MCF 10A (cell line): ENCODE measurements around the genes RPP21 and PRR3.

- PRO-cap, result no peak
- RRBS, result no CpG with 5 or more reads among the region's 6 CpGs
These were observed 2.5 kb upstream of the RPP21 start for GRCh38 chr6:30342274-30343011.

DNA sequence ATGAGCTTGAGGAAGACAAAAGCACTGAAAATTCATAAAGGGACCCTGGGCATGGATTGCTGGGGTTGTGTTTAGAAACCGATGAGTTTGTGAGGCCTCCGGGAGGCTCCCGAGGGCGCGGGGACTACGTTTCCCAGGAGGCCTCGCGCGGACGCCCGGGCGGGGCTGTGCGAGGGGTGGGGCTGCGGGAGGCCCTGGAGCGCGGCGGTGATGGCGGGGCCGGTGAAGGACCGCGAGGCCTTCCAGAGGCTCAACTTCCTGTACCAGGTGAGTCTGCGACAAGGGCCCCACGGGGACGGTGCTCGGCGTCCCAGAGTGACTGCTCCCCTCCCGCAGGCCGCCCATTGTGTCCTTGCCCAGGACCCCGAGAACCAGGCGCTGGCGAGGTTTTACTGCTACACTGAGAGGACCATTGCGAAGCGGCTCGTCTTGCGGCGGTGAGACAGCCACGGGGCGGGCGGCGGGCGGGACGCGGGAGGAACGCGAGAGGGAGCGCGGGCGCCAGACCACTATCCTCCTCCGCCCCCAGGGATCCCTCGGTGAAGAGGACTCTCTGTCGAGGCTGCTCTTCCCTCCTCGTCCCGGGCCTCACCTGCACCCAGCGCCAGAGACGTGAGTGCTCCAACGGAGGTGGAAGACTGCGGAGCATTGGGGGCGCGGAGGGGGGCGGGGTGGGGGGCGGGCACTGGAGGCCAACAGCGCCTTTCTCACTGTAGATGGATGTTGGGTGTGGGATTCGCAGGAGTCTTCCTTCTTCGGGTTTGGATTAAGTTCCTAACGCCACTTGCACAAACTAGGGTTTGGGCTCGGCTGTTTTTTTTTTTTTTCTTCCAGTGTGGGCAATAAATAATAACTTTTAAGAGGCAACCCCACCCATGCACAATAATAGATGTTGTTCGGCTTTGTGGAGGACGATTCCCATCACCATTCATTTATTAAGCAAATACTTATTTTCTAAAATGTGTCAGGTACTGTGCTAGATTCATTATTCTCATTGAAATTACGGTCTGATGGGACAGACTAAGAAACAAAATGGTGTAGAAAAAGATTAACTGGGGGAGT, at the start of gene RPP21:
TSS of gene RPP21 (plus strand) at position 195 of the 1,062 bp plus-strand sequence.
- PRO-cap, result bidirectional peak, plus-strand start at position 195 of the sequence, minus-strand start at position 103 of the sequence; bidirectional peak, plus-strand start at position 440 of the sequence, minus-strand start at position 453 of the sequence; bidirectional peak, plus-strand start at position 607 of the sequence, minus-strand start at position 601 of the sequence
- RRBS, result under 1% methylated on average over 18 of the region's 69 CpGs

GRCh38 chr6:30546428-30547564, 9.5 kb downstream of the GNL1 start:
- PRO-cap, result no peak
- RRBS, result no CpG with 5 or more reads among the region's 21 CpGs

- PRO-cap, result bidirectional peak, plus-strand start at chr6:30557304, minus-strand start at chr6:30557231; bidirectional peak, plus-strand start at chr6:30557614, minus-strand start at chr6:30557661
- RRBS, result under 1% methylated on average over 4 of the region's 37 CpGs
These were observed at the start of gene PRR3 for GRCh38 chr6:30557164-30558163. Gene PRR3 (plus strand): TSS chr6:30557295.

- PRO-cap, result no peak
- RRBS, result no CpG with 5 or more reads among the region's 2 CpGs
These were observed 19.7 kb downstream of the ABCF1 start for GRCh38 chr6:30590844-30591400.

DNA sequence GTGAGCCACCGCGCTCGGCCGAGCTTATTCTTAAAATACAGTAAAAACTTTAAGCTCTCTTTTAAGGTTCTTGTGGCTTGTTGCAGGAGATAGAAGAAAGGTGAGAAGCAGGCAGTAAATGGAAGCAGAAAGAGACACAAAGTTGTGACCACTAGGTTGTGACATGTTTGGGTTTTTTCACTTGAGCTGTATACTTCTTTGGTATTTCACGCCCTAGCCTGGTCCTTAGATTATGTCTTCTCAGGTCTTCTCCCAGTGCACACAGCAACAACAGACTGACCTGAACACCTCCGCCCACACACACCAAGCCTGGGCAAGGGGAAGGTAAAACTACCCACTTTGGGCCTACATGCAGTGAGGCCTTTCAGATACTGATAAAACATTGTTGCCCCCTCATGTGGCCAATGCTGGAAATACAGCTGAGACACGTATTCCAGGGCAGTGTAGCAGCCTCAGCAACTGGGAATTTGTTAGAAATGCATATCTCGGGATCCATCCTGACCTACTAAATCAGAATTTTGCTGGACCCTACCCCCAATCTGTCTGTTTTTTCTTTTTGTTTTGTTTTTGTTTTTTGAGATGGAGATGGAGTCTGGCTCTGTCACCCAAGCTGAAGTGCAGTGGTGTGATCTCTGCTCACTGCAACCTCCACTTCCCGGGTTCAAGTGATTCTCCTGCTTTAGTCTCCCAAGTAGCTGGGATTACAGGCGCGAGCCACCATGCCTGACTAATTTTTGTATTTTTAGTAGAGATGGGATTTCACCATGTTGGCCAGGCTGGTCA, 19.7 kb downstream of the PPP1R10 start:
- PRO-cap, result bidirectional peak, plus-strand start at position 301 of the sequence, minus-strand start at position 229 of the sequence; bidirectional peak, plus-strand start at position 569 of the sequence, minus-strand start at position 548 of the sequence
- RRBS, result no CpG with 5 or more reads among the region's 11 CpGs

- PRO-cap, result no peak
- RRBS, result 3% methylated on average over 7 of the region's 22 CpGs
These were observed 1.8 kb downstream of the PPP1R18 start for GRCh38 chr6:30684309-30685305.

- PRO-cap, result no peak
- RRBS, result 8% methylated on average over 16 of the region's 32 CpGs
These were observed 831 bp downstream of the PPP1R18 start for GRCh38 chr6:30685306-30686322.

DNA sequence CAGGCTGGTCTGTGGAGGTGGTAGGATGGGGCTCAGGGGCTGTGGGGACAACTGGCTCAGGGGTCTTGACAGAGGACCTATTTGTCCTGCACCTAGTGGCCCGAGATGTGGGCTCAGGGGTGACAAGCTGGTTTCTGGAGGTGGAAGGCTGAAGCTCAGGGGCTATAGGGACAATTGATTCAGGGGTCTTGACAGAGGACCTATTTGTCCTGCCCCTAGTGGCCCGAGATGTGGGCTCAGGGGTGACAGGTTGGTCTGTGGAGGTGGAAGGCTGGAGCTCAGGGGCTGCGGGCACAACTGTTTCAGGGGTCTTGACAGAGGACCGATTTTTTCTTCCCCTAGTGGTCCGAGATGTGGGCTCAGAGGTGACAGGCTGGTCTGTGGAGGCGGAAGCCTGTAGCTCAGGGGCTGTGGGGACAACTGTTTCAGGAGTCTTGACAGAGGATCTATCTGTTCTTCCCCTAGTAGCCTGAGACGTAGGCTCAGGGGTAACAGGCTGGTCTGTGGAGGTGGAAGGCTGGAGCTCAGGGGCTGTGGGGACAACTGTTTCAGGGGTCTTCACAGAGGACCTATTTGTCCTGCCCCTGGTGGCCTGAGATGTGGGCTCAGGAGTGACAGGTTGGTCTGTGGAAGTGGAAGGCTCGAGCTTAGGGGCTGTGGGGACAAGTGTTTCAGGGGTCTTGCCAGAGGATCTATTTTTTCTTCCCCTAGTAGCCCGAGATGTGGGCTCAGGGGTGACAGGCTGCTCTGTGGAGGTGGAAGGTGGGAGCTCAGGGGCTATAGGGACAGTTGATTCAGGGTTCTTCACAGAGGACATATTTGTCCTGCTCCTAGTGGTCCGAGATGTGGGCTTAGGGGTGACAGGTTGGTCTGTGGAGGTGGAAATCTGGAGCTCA, 12.5 kb downstream of the MDC1 start:
- PRO-cap, result no peak
- RRBS, result no CpG with 5 or more reads among the region's 10 CpGs

DNA sequence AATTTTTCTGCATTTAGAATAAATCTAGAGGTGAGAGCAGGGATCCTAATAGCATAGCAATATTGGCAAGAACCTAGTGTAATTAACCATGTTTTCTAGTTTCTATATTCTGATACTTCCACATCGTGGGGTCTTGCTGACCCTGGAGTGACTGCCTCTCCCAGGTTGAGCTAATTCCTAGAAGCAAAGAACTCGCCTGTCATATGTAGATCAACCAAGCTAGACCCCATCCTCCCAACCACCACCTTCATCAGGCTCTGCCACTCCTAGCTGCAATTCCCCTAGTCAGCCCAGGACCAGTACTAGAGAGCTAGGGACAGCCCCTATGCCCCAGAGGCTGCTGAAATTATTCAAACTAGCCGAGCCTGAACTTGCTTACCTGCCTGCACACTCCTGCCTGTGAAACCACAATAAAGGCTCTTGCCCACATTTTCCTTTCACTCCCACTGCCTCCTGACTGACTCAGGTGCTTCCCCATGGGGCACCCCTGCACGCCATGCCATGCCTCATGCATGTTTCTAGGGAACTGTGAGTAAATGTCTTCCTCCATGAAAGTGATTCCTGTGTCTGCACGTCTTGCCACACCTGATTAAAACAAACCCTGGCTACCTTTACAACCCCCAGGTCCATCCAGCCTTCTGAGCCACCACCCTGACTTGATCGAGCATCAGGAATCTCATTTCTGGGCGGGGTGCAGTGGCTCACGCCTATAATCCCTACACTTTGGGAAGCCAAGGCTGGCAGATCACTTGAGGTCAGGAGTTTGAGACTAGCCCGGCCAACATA, 66.5 kb upstream of the IER3 start:
- PRO-cap, result no peak
- RRBS, result no CpG with 5 or more reads among the region's 9 CpGs

DNA sequence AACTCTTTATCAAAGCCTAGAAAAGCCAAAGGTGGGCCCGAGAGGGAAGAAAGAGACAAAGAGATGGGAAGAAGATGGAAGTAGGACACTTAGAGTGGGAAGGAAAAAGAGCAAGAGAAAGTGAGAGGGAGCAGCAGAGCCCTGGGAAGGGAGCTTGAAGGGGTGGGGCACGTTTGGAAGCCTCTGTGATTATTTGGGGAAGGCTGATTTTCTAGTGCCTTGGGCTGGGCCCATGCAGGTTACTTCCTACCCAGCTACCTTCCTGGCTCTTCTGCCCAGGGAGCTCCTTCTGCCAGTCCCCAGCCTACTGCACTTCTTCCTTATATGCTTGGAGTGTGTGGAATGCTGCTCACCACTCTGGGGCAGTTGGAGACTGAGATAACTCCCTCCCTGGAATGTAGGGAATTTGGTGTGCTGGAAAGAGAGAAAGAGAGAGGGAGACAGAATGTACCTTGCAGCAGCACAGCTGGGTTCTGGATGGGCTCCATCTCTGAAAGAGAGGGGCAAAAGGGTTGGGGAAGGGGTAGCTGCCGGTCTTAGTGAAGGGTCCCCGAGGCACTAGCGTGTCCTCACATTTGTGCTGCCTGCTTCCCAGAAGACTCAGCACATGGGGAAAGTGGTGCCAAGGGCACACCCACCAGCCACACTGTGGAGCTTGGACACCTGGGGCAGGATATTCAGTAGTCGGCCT, 40.3 kb upstream of the DDR1 start:
- PRO-cap, result no peak
- RRBS, result no CpG with 5 or more reads among the region's 6 CpGs

DNA sequence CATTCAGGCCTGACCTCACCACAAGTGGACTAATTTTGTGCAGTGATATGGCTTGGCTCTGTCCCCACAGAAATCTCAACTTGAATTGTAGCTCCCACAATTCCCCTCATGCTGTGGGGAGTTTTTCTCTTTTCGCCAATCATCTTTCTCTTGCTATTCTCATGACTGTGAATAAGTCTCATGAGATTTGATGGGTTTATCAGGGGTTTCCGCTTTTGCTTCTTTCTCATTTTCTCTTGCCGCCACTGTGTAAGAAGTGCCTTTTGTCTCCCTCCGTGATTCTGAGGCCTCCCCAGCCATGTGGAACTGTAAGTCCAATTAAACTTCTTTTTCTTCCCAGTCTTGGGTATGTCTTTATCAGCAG, 42.9 kb downstream of the MUC22 start:
- PRO-cap, result no peak
- RRBS, result no CpG with 5 or more reads among the region's 4 CpGs

GRCh38 chr6:31175778-31176329, 5.4 kb upstream of the POU5F1 start:
- PRO-cap, result no peak
- RRBS, result no CpG with 5 or more reads among the region's 5 CpGs

- PRO-cap, result no peak
- RRBS, result no CpG with 5 or more reads among the region's 13 CpGs
These were observed 8.4 kb upstream of the POU5F1 start for GRCh38 chr6:31178506-31179695.

DNA sequence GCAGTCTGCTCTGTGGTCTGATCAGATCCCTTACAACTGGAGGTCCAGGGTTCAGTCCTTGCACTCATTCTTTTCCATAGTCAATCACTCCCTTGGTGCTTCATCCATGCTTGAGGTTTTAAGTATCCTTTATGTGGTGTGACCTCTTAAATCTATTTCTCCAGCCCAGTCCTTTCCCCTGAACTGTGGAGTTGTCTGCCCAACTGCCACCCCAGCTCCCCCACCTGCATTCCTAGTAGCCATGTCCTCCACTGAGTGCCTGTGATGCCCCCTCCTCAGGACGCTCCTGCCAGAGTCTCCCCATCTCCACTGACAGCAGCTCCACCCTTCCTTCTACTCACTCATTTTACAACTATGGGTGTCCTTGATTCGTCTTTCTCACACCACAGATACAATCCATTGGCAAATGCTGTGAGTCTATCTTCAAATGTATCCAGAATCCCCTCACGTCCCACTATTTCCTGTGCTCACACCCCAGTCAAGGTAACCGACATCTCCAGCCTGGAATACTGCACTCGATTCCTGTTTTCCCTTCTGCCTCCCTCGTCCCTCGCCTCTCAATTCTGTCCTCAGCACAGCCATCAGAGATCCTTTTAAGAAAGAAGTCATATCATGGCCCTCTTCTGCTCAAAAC, 4.8 kb downstream of the HLA-C start:
- PRO-cap, result no peak
- RRBS, result no CpG with 5 or more reads among the region's 7 CpGs

DNA sequence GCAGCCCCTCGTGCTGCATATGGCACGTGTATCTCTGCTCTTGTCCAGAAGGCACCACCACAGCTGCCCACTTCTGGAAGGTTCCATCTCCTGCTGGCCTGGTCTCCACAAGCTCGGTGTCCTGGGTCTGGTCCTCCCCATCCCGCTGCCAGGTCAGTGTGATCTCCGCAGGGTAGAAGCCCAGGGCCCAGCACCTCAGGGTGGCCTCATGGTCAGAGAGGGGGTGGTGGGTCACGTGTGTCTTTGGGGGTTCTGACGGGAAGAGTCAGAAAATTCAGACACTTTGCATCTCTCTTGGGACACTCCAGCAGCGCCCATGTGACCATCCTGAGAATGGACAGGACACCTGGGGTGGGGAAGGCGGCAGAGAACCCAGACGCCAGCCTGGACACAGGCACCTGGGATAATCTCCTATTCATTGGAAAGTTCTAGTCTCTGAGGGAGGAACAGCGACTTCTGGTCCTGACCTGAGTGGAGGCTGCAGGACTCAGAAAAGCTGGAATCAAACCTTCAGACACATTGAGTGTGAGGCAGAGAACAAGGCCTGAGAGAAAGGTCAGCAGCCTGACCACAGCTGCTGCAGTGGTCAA, 1.6 kb downstream of the HLA-C start:
- PRO-cap, result no peak
- RRBS, result no CpG with 5 or more reads among the region's 11 CpGs

DNA sequence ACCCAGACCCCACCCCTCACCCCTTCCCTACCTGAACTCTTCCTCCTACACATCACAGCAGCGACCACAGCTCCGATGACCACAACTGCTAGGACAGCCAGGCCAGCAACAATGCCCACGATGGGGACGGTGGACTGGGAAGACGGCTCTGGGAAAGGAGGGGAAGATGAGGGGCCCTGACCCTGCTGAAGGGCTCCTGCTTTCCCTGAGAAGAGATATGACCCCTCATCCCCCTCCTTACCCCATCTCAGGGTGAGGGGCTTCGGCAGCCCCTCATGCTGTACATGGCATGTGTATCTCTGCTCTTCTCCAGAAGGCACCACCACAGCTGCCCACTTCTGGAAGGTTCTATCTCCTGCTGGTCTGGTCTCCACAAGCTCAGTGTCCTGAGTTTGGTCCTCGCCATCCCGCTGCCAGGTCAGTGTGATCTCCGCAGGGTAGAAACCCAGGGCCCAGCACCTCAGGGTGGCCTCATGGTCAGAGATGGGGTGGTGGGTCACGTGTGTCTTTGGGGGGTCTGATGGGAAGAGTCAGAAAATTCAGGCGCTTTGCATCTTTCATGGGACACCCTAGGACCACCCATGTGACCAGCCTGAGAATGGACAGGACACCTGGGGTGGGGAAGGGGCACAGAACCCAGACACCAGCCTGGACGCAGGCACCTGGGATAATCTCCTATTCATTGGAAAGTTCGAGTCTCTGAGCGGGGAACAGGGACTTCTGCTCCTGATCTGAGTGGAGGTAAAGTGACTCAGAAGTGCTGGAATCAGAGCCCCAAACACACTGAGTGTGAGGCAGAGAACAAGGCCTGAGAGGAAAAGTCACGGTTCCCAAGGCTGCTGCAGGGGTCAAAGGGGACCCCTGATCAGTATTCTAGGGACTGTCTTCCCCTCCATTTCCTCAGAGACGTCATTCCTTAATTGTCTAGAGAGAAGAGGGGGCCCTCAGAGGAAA, 1.6 kb downstream of the HLA-B start:
- PRO-cap, result no peak
- RRBS, result no CpG with 5 or more reads among the region's 16 CpGs

- PRO-cap, result no peak
- RRBS, result no CpG with 5 or more reads among the region's 6 CpGs
These were observed 928 bp upstream of the HLA-B start for GRCh38 chr6:31357858-31358355.

DNA sequence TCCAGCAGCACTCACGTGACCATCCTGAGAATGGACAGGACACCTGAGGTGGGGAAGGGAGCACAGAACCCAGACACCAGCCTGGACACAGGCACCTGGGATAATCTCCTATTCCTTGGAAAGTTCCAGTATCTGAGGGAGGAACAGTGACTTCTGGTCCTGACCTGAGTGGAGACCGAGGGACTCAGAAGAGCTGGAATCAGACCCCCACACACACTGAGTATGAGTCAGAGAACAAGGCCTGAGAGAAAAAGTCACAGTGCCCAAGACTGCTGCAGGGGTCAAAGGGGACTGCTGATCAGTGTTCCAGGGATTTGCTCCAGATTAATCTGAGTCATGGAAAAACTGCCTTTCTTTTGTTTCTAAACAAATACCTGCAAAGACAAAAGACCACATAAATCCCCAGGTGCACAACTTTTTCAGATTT, 35.7 kb upstream of the MICB start:
- PRO-cap, result no peak
- RRBS, result no CpG with 5 or more reads among the region's 2 CpGs

GRCh38 chr6:31464156-31464797, 33.7 kb upstream of the MICB start:
- PRO-cap, result no peak
- RRBS, result no CpG with 5 or more reads among the region's 6 CpGs